Airway epithelial cell (primary cell): ENCODE measurements around the gene C1QC.

GRCh38 chr1:22030252-22030736, 22.2 kb upstream of the CDC42 start:
- RAMPAGE, long total RNA = no peak

DNA sequence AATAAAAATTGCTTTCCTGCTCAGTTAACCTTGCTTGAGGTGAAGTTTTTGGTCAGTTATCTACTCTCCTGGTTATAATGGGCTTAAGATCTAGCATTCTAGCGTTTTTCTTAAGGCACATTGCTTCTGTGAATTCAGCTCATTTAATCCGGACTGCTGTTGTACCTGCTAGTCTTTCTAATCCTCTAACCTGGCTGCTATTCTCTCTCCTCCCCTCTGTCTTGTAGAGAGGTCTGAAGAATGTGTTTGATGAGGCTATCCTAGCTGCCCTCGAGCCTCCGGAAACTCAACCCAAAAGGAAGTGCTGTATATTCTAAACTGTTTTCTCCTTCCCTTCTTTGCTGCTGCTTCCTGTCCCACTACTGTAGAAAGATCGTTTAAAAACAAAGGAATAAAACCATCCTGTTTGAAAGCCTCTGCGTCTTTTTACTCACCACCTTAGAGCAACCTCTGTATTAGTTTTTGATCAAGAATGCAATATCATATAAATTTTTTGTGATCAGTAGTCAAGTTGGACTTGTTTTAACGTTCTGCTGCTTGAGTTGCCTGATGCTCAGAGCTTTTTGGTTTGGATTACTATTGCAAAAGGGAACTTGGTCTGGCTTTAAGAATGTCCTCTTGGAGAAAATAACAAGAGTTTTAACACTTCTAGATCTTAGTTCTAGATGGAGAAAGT, 37.3 kb downstream of the CDC42 start:
- RAMPAGE, long total RNA = no peak

GRCh38 chr1:22092081-22092990, 39.8 kb downstream of the CDC42 start:
- RAMPAGE, long total RNA = no peak

DNA sequence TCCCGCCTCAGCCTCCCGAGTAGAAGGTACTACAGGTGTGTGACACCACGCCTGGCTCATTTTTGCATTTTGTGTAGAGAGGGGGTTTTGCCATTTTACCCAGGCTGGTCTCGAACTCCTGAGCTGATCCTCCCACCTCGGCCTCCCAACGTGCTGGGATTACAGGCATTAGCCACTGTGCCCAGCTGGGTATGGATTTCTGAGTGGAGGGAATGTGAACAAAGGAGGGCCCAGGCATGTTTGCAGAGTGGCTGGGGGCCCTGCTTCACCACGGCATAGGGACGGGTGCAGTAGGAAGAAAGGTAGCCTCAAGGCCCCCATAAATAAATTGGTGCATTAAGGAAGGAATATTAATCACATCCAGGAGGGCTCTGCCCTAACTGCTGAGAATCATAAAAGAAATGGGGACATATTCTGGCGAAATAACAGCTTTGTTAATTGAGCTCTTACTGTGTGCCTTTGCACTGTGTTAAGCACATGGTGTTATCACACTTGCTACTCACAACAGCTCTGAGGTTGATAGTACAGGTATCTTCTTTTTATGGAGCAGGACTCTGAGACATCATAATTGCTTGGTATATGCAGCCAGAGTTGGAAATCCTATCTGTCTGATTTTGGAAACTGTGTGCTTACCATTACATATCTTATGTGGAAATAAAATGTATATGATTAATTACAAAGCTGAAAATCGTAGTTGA, 43.9 kb downstream of the WNT4 start:
- RAMPAGE, long total RNA = no peak

DNA sequence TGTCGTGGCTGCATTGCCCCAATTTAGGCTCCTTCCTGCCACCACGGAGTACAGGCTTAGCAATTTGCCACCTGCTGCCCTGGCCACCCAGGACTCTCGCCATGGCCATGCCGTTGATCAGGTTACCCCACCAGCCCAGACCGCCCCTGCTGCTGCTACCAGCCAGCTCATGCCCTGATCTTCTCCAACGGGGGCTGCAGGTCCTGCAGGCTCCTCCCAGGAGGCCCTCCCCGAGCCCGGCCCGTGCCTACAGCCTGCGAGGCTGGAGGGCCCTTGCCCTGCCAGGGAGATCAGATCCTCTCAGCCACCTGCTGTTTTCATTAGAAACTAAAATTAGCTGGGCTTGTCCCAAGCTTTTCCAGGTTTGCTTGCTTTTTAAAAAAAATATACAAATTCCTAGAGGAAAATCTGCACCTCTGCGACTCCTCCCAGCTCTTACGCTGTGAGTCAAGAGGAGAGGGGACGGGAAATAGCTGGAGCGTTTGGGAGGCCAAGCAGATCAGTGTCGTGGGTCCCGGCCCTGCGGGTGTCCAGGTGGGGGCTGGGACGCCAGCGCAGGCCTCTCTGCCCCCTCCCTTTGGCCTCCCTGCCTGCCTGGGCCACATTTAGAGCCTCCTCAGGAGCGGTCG, 9.2 kb downstream of the WNT4 start:
- RAMPAGE, long total RNA = no peak

- RAMPAGE, long total RNA = no peak
Observed at GRCh38 chr1:22159737-22160262, 16.9 kb upstream of the WNT4 start.

DNA sequence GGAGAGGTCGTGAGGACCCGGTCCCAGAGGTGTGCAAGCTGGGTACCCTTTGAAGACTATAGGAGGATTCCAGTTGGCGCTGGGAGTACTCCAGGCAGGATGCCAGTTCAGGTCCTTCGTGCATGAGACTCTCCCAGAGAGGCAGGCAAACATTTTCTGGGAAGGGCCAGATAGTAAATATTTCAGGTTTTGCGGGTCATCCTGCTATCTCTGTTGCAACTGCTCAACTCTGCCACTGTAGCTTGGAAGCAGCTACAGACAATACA, 116.9 kb upstream of the WNT4 start:
- RAMPAGE, long total RNA = no peak

- RAMPAGE, long total RNA = no peak
Observed at GRCh38 chr1:22418676-22419235, 32.9 kb upstream of the ZBTB40 start.

GRCh38 chr1:22494736-22495276, 43.2 kb downstream of the ZBTB40 start:
- RAMPAGE, long total RNA = no peak

DNA sequence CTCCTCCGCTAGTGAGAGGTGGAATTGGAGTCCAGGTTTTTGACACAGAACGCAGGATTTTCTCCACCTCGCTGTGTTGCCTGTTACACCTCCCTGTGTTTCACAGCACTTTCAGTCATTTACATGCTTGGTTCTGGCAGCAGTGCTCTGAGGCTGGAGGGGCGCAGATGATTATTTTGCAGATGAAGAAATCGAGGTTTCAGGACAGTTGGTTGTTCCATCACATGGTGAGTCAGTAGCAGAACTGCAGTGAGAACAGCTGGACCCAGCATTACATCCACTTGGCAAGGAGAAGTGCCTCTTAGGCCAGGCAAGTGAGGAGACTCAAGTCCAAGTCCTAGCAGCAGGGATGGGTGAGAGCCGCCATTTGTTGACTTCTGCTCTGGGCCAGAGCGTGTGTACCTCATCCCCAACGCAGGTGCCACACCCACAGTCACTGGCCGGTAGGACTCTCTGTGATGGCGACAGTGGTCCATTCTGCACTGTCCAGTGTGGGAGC, 26.8 kb upstream of the EPHA8 start:
- RAMPAGE, long total RNA = no peak

DNA sequence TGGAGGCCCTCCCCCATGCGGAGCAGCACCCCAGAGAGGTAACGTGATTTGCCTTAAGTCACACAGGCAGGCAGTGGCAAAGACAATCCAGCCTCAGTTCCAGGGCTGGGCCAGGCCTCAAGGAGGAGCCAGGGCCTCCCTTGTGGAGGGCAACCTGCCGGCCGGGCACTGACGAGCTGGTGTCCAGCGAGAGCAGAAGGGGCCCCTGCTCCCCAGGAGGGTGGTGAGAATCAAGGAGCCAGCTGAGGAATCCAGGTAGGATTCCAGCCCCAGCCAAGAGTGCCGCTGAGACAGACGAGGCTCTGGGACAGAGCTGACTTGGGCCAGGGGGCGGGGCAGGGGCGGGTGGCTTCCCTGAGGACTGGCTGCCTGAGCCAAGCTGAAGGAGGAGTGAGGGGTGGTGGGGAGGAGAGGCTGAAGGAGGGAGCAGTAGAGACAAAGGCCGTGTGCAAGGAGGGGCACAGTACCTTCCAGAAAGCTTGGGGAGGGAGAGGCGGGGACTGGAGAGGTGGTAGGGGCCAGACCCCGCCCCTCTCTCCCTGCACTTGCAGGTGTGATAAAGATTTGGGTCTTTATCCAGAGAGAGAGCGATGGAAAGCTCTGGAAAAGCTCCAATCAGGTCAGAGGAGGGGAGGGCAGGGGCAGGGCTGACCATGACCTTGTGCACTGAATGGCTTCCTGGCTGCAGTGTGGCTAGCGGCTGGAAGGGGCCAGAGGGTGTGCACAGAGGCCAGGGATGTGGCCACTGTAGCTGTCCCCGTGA, 7.0 kb upstream of the EPHA8 start:
- RAMPAGE, long total RNA = no peak

- RAMPAGE, long total RNA = no peak
Observed at GRCh38 chr1:22634646-22635142, 1.7 kb upstream of the C1QA start.

DNA sequence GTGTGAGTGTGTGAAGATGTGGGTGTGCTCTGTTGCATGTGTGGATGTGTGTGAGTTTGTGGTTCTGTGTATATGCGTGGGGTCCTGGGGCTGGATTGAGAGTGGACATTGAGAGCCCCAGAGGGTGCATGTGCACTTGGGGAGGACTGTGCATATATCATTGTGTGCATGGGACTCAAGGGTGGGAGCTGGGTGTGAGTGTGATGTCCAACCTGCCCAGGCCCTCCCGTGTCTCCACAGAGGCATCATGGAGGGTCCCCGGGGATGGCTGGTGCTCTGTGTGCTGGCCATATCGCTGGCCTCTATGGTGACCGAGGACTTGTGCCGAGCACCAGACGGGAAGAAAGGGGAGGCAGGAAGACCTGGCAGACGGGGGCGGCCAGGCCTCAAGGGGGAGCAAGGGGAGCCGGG, 947 bp downstream of the C1QA start:
- RAMPAGE, long total RNA = no peak

DNA sequence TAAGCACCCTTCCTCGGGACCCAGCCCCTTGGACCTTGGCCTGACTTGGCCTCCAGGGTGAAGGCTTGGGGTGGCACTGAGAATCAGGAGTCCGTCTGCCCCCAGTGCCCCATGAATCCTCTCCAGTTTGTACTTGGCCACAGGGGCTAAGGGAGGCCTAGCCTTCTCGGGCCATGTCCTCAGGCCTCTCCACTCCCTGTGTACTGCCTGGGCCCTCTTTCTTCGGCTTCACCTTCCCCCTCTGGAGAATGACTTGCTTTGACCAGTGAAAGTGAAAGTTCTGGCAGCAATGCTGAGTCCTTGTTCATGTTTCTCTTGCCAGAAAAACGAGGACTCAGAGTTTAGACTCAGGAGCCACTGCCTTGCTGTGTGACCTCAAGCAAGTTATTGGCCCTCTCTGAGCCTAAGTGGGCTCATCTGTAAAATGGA, 1.4 kb downstream of the C1QA start:
- RAMPAGE, long total RNA = no peak

- RAMPAGE, long total RNA = no peak
Observed at GRCh38 chr1:22643254-22643914, at the start of gene C1QC. Gene C1QC, plus strand, starts transcription at chr1:22643633.

DNA sequence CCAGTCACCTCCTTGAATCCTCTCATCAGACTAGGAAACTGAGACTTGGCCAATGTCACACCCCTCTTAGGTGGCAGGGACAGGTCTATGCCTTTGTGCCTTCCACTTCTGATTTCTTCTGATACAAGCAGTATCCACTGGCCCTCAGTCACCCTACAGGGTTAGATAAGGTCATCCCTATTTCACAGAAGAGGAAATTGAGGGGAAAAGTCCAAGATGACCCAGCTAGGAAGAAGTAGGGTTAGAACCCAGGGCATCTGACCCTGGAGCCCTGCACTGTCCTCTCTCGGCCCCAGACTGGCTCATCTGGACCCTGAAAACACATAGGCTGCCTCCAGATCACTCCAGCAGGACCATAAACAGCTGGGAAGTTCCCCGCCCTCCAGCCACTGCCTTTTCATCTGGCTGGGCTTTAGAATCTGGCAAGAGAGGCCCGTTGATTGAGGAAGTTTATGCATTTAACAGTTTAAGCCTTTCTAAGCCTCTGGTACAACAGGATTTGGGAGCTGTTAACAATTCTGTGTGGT, 83.9 kb downstream of the EPHB2 start:
- RAMPAGE, long total RNA = no peak

GRCh38 chr1:23343005-23344209, 677 bp downstream of the HNRNPR start:
- RAMPAGE, long total RNA = no peak

DNA sequence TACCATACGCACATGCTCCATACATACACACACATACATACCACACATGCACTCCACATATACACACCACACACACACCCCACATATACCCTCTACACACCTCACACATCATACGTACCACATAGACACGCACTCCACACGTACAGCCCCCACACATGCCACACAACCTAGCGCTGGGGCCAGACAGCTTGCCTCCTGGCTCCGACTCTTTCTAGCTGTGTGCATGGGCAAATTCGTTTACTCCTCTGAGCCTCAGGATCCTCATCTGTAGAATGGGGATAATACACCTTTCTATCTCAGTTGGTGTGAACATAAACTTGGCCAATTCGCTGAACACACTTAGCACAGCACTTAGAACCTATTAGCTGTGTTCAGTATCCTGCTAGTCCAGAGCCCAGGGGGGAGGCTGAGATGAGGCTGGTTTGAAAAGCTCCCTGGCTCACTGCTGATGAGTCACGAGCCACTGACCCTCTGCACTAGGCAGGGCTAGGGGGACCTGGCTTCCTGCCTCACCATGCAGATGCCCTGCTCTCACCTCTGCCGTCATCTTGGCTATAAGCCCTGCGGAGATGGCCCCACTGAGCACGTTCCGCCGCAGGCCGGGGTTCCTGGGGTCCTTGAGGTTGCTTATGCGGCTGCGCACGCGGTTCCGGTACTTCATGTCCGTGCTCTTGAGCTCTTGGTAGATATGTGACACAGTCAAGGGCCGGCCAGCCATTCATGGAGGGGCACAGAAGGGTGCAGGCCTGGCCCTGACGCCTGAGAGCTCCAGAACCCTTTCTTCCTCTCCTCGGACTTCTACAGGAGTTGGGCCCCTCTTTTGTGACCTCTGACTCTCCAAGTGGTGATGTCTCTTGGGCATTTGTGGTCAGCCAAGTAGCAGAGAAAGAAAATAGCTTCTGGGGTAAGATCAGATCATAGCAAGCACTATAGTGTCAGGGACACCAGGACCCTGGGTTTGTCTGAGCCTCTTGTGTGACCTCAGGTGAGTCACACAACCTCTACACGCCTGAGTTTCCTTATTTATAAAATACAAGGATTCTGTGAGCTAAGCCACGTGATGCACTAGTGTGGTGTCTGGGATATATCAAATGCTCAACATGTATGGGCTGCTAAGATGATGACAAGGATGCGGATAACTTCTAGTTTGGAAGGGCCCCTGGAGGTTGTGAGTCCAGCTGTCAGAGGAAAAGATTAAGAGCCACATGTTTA, 24.1 kb upstream of the ZNF436 start:
- RAMPAGE, long total RNA = no peak

DNA sequence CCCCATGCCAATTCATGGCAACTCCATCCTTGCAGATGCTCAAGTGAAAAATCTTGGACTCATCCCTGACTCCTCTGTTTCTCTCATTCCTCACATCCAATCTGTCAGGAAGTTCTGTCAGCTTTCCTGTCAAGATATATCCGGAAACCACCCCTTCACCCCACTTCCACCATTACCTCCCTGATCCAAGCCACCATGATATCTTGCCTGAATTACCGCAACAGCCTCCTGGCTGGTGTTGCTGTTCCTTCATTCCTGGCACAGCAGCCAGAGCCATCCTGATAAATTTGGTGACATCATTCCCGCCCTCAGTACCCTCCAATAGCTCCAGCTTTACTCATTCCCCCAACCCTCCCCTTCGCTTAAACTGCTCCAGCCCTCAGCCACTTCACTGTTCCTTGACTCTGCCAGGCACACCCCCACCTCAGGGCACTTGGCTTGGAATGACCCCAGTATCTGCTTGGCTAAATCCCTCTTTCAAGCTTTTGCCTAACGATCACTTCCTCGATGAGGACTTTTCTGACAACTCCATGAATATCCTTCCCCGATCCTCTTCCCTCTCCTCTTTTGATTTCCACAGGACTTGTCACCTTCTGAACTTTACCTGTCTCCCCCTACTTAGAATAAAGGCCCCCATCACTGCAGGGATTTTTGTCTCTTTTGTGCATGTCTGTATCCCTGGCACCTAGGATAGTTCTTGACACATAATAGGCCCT, 17.3 kb downstream of the TCEA3 start:
- RAMPAGE, long total RNA = no peak

DNA sequence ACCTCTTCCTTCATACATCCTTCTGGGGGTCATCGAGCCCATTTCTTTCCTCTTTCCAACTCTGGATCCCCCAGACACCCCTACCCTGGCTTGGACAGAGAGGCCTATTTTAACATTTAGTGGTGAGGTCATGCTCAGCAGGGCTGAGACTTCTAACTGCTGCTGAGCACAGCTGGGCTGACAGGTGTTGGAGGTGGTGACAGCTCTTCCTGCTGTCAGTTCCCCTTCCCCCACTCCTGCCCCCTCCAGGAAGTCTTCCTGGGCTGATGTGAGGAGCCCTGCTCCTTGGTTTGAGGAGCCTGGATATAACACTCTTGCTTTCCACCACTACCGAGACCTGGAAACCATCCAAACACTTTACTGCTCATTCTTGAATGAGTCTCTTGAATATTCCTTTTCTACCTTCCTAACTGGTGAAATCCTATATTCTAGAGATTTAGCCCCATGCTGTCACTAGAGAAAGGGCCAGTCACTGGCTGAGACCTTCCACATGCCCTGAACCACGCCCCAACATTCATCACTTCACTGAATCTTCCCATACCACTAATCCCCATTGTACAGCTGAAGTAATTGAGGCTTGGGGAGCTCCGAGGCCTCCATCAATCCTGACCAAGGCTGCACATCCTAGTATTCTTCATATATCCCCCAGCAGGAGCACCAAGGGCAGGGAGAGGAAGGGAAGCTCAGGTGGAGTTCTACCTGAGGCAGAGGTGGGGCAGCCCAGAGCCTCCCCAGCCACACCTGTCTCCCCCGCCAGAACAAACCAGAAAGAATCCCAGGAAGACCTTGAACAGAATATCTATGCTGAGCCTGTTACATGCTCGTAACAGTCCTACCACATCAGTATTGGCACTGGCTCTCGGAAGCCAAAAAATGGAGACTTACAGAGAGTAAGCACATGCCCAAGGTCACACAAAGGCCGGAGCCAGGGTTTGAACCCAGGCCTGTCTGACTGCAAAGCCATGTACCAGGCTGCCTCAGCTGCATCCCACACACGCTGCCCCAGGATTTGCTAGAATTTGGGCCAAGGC, 4.9 kb downstream of the E2F2 start:
- RAMPAGE, long total RNA = no peak